Placental pericyte (primary cell): Measurements from ENCODE around the genes NUDT21, RSPRY1, ADGRG5 and ADGRG1.

DNA sequence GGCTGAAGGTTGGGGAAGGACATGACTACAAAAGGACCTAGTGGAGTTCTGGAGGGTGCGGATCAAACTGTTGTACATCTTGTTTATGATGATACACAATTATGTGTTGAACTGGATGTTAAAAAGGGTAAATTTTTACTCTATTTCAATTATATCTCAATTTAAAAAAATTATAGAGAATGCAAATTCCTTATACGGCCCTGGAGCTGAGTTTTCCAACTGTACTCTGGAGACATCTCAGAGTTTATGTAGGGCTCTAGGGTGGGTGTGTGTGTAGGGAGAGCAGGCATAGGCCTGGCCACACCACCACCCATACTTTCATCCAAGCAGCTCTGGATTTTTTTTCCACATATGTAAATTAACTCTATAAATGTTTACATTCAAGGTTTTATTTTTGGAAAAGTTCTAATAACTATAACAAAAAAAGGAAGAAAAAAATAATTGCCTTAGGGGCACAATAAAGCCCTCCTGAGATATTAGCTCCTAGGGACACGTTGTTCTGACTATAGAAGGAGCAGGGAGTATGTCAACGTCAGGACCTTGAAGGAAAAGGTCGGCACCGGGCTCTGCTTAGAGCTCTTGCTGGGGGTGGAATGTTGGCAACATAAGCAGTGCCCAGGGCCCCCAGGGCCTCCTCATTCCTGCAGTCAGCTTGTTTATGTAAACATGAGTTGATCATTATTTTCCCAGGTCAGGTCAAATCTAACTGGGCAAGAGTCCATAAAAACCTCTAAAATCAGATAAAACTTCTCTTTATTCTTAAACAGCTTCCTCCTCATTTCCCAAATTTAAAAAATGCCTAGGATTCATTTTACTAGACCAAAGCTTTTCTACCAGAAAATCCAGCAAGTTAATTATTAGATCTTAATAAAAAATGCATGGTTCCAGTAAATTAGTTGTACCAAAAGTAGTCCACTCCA, 54.7 kb downstream of the AMFR start:
- CAGE, long polyA plus RNA: no peak

DNA sequence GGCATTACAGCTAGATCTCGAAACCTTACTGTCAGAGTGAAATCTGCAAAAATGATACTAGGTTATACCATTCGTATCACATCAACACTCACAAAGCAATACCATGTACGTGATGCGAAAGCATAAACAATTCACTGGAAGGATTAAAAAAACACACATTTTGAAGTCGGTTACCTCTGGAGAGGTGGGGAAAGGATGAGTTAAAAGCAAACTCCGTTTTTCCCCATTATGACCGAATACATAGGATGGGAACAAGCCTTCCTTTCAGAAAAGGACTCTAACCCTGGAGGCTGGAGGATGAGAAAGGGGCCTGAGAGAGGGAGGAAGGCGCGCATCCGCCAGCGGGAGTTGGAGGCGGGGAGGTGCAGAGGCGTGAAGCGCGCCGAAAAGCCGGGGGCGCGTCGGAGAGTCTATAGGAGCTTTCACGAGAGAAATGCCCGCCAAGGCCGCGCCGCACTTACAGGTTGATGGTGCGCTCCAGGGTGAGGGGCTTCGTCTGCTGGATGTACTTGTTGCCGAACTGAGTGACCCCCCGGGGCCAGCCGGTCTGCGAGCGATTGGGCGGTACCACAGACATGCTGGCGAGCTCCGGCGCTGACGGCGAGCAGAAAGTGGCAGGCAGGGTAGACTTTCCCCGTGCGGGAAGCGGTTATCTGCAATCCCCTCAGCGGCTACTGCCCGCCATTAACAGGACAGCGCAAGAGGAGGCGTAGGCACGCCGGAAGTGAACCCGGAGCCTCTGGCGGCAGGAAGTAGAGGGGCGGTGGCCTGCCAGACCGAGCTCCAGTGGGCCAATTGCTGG, at the start of gene NUDT21:
NUDT21 (minus strand) TSS at position 707 of the 802 bp plus-strand sequence.
- CAGE, long polyA plus RNA: no peak

GRCh38 chr16:56452129-56452766, 894 bp downstream of the OGFOD1 start:
- CAGE, long polyA plus RNA: no peak

DNA sequence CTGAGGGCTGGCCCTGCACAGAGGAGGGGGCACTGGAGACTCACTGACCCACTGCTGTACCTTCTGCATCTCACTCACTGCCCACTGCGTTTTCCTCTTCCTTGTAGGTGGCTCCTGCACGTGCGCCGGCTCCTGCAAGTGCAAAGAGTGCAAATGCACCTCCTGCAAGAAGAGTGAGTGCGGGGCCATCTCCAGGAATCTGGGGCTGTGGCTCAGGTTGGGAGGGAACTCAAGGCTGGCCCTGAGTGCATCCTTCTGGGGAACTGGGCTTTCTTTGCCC, 718 bp downstream of the MT1E start:
- CAGE, long polyA plus RNA: no peak

DNA sequence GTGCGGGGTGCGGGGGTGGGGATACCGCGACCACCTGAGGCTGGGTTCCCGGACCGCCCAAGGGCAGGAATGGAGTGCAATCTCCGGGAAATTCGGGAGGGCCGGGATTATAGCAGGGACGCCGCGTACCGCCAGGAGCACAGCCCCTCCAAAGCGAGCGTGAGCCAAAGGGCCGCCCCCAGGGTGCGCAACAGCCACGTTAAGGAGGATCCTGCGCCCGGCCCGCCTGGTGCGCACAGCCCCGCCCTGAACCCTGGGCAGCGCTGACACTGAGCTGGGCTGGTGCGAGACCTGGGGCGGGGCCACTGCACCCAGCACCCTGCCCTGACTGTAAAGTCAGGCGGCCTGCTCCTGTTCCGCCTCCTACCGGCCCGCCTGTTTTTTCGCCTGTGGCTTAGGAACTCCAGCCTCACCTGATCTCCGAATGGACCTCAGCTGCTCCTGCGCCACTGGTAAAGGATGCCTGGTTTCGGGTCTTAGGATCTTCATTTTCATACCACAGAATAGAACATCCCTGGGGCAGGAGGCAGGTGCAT, 4.9 kb downstream of the MT1A start:
- CAGE, long polyA plus RNA: no peak

- CAGE, long polyA plus RNA: no peak
Observed at GRCh38 chr16:56833300-56833808, 31.7 kb upstream of the SLC12A3 start.

- CAGE, long polyA plus RNA: no peak
Observed at GRCh38 chr16:56934970-56935739, 3.2 kb downstream of the HERPUD1 start.

DNA sequence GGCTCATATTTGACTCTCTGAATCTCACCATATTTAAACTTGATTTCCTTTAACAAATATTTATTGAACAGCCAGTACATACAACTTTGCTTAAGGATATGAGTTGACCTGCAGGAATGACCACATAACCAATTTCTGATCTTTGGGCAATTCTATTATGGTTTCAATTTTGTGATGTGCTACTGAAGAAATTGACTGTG, 6.0 kb downstream of the HERPUD1 start:
- CAGE, long polyA plus RNA: no peak

GRCh38 chr16:57009585-57009993, 20.2 kb downstream of the NLRC5 start:
- CAGE, long polyA plus RNA: no peak

DNA sequence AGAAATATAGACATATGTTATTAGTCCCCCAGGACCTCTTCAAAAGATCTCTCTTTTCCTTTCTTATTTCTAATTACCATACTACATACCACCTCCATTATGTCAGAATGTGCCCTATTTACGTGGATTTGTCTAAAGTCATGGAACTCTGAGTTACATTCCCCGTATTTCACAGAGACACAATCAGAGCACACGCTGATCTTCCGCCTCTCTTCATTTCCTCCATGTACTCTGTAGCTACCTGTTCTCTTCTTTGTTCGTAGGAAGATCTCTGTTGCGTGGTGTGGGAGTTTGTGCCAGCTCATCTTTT, 26.8 kb downstream of the NLRC5 start:
- CAGE, long polyA plus RNA: no peak

DNA sequence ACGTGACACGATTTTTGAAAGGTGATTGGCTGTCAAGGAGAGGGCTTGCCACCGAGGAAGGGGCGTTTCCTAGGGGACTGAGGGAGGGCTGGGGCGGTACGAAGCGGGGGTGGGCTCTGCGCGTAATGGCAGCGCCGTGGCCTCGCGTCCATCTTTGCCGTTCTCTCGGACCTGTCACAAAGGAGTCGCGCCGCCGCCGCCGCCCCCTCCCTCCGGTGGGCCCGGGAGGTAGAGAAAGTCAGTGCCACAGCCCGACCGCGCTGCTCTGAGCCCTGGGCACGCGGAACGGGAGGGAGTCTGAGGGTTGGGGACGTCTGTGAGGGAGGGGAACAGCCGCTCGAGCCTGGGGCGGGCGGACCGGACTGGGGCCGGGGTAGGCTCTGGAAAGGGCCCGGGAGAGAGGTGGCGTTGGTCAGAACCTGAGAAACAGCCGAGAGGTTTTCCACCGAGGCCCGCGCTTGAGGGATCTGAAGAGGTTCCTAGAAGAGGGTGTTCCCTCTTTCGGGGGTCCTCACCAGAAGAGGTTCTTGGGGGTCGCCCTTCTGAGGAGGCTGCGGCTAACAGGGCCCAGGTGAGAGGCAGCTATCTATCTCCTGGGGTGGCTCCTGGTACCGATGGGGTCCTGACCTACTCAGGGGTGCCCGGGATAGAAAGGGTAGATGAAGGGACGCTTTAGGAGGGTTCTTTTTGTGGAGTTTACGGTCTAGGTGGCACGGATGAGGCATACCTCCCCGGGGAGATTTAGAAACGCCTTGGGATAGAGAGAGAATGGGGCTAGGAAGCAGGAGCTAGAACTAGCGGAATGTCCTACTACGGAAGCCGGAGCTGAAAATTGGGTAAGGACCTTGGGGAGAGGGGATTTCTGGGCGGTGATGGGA, at the start of gene RSPRY1:
RSPRY1 (plus strand) TSS at position 115 of the 878 bp plus-strand sequence.
- CAGE, long polyA plus RNA: no peak

GRCh38 chr16:57433786-57434573, 13.2 kb downstream of the CIAPIN1 start:
- CAGE, long polyA plus RNA: no peak

DNA sequence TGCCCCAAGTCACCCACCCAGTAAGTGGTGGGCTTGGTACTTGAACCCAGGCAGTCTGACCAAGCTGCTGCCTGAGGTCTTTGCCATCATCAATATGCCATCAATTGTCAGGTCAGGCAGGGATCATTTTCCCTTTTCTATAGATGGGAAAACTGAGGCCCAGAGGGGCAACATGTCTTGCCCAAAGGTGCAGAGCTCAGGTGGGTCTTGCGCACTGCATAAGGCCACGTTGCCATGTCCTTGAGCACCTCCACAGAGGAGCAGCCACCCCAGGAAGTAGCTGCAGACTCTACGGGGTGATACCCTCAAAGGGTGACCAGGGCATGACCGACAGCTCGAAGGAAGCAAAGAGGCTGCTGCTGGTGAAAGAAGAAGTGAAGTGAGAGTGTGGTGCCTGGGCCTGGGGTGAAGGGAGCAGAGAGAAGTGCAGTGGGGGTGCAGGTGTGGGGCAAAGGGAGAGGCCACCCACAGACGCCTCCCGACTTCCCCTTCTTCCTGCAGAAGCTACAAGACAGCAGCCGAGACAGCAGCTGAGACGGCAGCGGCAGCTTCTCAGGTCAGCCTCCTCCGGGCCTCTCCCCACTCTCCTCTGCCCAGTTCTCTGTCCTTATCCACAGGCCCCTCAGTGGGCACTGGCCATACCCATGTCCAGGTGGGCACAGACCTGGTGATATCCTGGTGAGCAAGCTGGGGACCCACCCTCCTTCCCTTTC, at the start of gene ADGRG5:
ADGRG5 (plus strand) TSS at position 498 of the 713 bp plus-strand sequence.
- CAGE, long polyA plus RNA: no peak

- CAGE, long polyA plus RNA: no peak
Observed at GRCh38 chr16:57577708-57578300, 35.4 kb downstream of the ADGRG5 start.

- CAGE, long polyA plus RNA: no peak
Observed at GRCh38 chr16:57592412-57593242, 35.8 kb upstream of the ADGRG1 start.

DNA sequence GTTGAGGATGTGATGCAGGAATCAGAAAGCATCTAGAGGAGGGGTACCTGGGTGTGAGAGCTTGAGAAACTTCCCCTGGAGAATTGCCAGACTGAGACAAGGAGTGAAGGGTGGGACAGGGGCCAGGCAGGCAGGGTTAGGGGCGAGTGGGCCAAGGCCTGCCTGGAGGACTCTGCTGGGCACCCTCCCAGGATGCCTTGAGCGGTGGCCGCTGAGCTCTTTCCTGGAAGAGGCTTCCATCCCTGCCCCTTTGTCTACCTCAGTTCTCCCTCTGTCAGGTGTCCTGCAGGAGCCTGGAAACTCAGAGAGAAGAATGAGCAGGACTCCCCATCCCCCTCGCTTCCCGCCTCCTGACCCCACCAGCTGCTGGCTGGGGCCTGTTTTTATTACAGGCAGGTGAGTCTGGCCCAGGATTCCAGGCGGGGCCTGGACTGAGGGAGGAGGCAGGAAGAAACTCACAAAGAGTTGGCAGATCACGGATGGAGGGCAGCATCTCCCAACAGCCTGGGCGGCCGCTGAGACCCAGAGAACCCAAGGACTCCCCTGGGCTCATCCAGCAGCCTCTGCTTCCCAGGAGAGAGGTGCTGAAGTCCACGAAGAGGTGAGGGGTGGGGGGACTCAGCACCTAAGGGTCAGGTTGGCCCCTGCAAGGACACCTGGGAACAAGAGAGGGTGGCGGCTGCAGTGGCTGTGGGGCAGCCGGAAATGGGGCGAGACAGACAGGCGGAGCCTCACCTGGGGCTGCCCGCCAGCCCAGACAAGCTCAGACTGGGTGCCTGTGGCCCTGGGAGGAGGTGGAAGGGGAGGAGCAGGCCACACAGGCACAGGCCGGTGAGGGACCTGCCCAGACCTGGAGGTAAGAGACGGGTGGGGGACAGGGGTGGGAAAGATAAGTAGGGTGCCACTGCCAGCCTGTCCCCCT, 8.9 kb upstream of the ADGRG1 start:
- CAGE, long polyA plus RNA: no peak

- CAGE, long polyA plus RNA: no peak
Observed at GRCh38 chr16:57627941-57629064, at the start of gene ADGRG1. Gene ADGRG1, plus strand, starts transcription at chr16:57628630.

DNA sequence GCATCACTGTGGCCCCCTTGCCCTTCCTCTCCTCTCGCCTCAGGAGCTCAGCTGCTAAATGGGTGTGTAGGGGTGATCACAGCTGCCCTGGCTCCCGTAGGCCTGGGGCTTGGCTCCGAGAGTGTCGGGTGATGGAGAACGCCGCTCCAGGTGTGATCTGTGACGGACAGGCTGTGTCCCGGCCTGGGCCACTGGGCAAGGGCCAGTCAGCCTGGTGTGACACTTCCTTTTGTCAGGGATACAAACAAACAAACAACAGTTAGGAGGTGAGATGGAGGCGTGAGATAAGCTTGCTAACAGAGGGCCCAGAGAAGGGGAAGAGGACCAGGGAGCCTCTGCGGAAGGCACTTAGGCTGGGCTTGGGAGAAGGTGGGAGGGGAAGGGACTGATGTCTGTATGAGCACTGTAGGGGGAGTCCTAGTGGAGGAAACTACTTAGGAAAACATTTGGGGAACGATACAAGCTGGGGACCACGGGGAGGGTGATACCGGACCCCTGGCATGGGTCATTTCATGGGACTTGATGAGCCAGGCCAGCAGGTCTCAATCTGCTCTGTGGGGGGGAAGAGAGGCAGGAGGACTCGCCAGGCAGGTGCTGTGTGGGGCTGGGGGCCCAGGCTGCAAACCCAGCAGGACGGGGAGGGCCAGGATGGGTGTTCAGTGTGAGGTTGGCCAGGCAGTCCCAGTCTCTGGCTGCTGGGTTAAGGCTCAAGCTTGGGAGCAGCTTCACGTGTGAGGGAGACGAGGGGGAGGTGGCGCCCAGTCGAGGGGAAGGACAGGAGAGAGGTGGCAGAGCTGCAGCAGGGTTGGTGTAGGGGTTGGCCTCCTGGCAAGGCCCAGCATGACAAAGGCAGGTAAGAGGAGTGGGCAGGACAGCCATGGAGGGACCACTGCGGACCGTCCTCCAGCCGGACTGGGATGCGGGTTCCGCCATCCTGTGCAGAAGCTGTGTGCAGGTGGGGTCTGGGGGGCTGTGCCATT, 2.3 kb downstream of the ADGRG1 start:
- CAGE, long polyA plus RNA: no peak

- CAGE, long polyA plus RNA: no peak
Observed at GRCh38 chr16:57646654-57647092, 18.2 kb downstream of the ADGRG1 start.

DNA sequence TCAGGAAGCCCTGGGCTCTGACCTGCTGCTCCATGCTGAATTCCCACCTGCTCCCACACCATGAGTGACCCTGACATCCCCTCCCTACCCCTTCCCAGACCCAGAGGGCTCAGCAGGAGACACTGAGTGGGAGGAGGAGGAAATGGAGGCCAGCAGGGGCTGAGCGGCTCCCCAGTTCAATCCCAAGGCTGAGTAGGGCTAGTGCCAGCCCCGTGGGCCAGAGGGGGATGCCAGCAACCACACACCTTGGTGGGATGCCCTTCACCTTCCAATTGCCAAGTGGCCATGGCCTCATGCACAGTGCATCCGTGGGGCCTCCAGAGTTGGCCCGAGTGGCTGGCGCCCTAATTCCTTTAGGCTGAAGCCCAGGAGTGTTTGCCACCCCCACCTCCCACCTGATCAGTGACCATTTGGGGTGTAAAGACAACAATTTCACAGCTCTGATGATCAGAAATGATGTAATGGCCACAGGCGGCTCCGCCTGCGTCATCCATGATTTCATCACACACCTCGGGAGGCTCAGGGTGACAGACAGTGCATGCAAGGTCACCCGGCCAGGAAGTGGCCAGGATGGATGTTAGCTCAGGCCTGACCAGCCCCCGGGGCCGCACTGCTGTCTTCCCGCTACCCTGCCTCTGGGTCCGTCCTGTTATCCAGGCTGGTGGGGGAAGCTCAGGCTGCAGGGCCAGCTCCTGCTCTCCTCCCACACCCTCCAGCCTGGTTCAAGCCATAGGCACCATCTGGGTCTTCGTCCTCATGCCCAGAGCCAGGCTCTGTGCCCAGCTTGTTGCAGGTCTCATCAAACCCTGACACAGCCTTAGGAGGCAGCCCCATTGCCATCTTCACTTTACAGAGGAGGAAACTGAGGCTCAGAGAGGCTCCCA, 799 bp upstream of the ADGRG3 start:
- CAGE, long polyA plus RNA: no peak